Measurements from ENCODE around the genes OR8D4, OR10D3, PKNOX2 and PATE4.

GRCh38 chr11:123468860-123469658, 39.0 kb downstream of the GRAMD1B start:
- PRO-cap, 2 experiments = no peak in any of the 2 experiments

DNA sequence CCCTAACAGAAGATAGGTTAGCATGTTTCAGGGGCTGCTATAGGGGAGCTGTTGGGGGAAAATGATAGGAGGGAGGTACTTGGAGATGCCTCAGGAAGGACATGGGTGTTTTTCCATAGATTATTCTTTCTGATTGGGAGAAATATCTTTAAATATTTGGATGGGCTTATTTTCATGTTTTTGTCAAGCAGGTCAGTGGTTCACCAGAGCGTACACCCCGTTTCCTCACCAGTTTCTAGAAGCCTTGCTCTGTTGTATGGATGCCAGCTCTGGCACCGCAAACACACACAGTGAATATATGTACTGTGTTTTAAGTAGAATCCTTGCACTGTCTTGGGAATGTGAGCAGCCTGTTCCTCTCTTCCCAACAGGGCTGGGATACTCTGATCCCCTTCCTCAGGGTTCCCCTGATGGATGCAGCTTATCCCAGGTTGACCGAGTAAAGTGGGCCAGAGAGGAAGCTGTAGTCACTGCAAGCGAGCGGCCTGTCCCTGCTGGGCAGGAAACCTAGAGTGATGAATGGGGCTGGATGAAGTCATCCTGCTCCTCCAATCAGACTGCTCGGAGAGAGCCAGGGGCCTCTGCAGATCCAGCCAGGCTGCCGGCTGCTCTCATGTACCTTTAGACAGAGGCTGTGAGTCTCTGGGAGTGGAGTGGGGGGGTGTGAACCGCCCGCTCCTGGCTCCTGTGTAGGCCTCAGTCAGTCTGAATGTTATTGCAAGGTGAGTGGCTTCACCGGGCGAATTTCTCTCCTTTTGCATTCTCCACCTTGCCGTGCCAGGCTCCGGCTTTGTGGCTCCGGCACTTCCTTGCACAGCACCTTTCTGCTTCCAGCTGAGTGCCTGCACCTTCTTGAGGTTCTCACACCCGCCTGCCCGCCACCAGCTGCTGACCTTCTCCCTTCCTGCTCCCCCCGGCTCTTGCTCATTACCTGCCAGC, 79.5 kb downstream of the GRAMD1B start:
- PRO-cap, 2 experiments = no peak in any of the 2 experiments

DNA sequence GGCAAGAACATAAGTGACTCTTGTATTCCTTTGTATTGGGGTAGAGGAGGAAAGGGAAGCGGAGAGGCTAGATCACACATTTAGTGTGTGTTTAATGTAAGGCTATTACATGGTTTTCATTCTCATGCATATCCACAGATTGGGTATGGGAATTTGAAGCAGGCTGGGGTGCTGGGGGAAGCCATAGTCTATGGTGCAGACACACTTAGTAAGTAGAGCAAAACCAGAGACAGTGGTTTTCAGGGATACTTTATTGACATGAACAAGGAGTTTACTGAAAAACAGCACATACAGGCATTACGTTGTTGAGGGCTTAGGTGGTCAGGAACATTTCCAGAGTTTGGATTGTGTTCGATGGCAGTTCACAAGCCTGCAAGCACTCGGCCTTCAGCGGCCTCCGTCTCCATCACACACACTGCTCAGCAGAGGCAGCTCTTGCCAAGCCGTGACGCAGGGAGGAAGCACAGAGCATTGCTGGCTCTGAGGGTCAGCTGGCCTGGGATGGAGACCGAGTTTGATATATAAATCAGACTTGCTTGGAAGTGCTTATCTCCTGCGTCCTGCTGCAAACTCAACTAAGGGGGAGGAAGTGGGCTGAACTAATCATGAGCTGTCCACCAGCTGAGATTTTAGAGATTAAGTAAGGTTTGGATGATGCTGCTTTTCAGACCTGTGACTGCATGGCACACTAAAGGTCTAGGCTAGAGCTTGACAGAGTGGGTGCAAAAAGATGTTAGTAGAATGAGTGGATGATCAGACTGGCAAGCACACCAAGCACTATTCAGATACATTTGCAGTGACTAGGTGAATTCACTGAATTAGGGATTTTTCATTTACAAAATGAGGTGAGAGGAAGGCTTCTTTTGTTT, 25.2 kb downstream of the SCN3B start:
- PRO-cap, 2 experiments = no peak in any of the 2 experiments

DNA sequence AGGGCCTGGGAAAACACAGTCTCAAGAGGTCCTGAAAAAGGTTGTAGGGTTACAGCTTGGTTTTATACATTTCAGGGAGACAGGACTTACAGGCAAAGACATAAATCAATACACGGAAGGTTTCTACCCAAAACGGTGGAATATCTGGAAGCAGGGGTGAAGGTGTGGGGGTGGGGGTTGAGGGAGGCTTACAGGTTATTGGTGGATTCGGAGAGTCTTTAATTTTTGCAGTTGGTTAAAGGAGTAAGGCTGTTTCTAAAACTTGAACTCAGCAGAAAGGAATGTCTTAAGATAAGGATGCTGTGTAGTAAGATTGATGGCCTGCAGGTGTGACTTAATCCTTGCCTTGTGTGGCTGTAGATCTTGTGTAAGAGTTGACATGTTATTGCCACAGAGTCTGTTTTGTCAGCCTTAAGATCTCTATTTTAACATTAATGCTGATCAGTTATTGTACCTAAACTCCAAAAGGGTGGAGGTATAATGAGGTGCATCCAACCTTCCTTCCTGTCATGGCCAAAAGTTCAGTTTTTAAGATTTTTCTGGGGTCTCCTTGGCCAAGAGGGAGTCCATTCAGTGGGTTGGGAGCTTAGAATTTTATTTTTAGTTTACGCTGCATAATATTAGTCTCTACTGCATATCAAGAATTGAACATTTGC, 16.5 kb upstream of the OR6M1 start:
- PRO-cap, 2 experiments = no peak in any of the 2 experiments

- PRO-cap, 2 experiments = no peak in any of the 2 experiments
Measured at GRCh38 chr11:123901959-123902376, at the start of gene OR8D4. TSS of gene OR8D4 (plus strand) at chr11:123902167.

- PRO-cap, 2 experiments = no peak in any of the 2 experiments
Measured at GRCh38 chr11:124183168-124183539, at the start of gene OR10D3. TSS of gene OR10D3 (plus strand) at chr11:124183345.

- PRO-cap, 2 experiments = no peak in any of the 2 experiments
Measured at GRCh38 chr11:124536457-124537046, 6.9 kb downstream of the OR8B12 start.

GRCh38 chr11:124657302-124657604, 16.3 kb downstream of the SIAE start:
- PRO-cap, 2 experiments = no peak in any of the 2 experiments

DNA sequence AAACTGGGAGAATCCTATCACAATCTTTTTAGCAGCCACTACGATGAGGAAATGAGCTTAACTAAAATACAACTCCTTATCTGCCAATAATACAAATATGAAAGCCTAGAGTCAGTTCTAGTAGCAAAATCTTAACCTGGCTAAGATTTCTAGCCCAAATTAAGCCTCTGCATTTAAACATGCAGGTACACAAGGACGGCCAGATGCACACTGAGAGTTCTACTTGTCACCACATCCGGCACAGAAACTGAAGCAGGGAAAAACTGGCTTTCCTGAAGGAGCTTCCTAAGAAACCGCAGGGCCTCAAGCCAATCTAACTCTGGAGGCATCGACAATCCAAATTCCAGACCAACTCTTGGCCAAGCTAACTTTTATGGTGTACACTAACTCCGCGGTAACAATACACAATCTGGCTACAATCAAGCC, 1.3 kb downstream of the MSANTD2 start:
- PRO-cap, 2 experiments = no peak in any of the 2 experiments

DNA sequence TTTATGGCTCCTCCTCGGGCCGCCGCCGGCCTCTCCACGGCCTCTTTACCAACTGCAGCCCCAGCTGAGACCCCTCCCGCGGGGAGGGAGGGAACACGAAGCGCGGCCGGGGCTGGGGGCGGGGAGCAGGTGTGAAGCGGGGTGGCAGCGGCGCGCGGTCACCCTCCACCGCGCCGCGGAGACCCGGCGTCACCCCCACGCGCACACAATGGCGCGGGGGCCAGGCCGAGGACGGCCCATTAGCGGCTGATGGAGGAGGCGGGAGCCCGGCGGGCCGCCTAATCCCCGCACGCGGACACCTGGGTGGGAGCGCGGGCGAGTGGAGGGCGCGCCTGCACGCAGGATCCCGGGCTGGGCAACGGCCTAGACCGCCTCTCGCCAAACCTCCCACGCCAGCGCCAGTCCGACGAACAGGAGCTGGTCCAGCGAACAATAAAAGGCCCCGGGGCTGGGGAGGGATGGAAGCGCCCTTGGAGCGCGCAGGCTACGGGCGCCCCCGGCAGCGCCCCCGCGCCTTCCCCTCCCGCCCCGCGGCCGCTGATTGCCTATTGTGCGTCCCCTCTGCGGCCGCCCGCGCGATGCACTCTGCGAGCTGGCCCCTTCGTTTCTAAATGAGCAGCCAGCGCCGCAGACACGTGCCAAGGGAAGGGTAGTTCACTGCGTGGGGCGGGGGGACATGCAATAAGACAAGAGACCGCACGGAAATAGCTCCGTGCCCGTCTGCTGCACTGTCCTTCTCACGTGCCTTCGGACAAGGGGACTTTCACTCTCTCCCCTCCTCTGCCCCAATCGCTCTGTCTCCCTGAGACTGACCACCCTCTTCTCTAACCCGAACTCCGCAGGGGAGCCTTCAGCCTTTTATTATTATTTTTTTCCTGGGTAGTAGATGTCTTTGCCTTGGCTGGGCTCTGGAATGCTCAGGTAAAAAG, 25.7 kb upstream of the ROBO3 start:
- PRO-cap, 2 experiments = no peak in any of the 2 experiments

DNA sequence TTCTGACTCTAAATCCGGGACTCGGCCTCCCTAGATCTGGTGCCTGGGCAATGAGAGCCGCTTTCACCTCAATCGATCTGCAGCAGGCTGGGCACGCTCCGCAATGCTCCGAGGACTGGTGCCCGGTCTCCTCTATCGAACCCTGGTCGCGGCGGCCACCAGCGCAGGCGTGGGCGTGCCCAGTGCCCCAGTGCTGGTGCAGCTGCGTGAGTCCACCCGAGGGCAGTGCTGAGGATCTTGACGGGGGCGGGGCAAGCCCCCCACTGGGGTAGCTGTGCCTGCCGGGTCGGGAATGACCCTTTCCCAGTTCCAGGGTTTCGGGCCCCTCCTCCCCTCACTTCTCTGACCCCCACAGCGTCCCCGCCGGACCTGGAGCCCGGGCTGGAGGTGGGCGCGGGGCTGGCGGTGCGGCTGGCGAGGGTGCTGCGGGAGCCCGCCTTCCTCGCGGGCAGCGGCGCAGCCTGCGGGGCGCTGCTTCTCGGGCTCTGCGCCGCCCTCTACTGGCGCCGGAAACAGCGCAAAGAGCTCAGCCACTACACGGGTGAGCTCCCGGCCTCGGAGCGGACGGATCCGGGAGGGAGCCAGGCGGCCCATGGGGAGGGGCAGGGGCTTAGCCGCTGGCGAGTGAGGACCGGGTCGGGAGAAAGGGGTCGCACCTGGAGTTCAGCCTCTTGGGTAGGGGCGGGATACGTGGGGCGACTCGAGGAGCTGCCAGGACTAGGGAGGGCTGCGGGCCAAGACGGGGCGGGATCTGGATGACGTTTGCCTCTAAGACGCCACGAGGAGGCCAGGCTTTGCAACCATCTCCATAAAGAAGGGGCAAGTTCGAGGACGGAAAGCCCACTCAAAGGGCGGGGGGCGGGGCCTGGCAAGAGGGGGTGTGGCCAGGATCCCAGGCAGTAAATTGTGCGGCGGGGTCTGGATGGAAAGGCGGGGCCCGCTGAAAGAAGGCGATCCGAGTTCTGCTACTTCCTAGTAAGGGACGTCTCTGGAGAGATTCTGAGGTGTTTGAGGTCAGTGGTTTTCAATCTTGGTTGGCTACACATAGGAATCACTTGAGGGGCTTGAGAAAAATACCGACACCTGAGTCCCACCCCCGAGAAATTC, 11.0 kb downstream of the ROBO3 start:
- PRO-cap, 2 experiments = peak in 2 of 2 experiments; most common plus-strand start position 558 of the sequence (in 1); most common minus-strand start position 502 of the sequence (in 1)

- PRO-cap, 2 experiments = no peak in any of the 2 experiments
Measured at GRCh38 chr11:124884075-124884337, 13.7 kb downstream of the ROBO4 start.

- PRO-cap, 2 experiments = no peak in any of the 2 experiments
Measured at GRCh38 chr11:124891066-124891665, 6.5 kb downstream of the ROBO4 start.

GRCh38 chr11:124987264-124988106, 33.5 kb downstream of the CCDC15 start:
- PRO-cap, 2 experiments = no peak in any of the 2 experiments

GRCh38 chr11:125164373-125165081, at the start of gene PKNOX2:
TSS of gene PKNOX2 (plus strand) at chr11:125164751.
- PRO-cap, 2 experiments = peak in 2 of 2 experiments; most common plus-strand start chr11:125164802 (in 2); most common minus-strand start chr11:125164880 (in 2)

- PRO-cap, 2 experiments = no peak in any of the 2 experiments
Measured at GRCh38 chr11:125236028-125236411, 71.5 kb downstream of the PKNOX2 start.

DNA sequence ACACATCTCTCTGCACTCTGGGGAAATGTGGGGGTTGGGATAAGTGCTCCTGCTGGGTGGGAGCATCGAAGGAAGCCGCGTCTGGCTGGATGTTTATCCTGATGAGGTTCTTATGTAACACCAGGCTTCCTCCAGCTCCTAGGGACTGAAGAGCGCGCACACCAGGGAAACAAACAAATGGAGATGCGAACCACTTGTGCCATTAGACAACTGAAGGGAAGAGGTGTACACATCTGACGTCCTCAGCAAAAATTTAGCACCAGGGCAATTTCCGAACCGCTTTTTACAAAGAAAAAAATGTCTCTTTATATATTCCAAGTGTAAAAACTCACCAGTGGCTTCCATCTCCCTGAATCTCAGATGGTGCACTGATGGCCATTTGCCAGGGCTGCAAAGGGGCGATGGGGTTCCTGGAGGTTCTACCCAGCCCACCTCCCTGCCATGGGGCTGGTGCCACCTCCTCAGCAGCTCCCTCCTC, 89.4 kb downstream of the PKNOX2 start:
- PRO-cap, 2 experiments = no peak in any of the 2 experiments

- PRO-cap, 2 experiments = no peak in any of the 2 experiments
Measured at GRCh38 chr11:125833060-125833479, at the start of gene PATE4. TSS of gene PATE4 (plus strand) at chr11:125833316.

- PRO-cap, 2 experiments = no peak in any of the 2 experiments
Measured at GRCh38 chr11:126079962-126080965, 17.6 kb upstream of the CDON start.

GRCh38 chr11:126081856-126082610, 19.4 kb upstream of the CDON start:
- PRO-cap, 2 experiments = no peak in any of the 2 experiments

Data from psoas muscle (tissue), 2 donors.